Cardiac ventricle fibroblast (primary cell): ENCODE measurements around the genes MPV17L and BMERB1.

DNA sequence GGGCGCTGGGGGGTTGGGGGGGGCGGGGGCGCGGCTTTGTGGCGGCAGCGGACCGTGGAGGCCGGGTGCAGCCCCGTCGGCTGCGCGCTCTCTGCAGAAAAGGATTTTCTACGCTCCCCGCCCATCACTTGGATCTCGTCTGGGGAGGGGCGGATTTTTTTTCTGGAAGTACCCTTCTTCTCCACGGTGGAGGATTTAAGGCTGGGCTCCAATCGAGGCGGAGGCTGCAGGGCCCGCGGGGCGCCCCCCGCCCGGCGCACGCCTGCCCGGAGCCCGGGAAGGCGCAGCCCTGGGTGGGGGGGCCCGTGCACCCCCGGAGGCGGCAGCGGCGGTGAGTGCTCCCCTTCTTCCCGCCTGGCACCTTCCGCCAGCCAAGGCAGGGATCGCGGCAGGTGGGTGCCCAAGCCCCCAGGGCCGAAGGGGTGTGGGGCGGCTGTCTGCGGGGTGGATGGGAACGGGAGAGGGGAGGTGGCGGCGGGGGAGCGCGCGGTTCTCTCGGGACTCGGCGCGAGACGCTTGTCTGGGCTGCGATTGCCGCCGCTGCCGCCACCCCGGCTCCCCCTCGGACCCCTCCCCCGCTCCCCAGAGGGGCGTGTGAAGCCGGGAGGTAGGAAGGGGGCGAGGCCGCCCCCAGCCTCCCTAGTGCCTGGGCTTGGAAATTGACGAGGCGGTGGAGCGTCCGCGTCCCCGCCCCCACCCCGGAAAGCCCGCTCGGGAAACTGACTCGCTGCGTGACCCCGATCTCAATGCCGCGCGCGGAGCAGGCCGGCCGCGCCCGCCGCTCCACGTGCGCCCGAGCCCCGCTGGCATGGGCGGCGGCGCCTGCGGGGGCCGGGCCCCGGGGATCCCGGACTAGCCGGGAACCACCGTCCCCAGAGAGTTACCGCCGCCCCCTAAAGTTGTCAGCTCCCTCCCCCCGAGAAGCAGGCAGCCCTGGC is 231.4 kb downstream of the MRTFB start:
- RAMPAGE, long total RNA = no peak

DNA sequence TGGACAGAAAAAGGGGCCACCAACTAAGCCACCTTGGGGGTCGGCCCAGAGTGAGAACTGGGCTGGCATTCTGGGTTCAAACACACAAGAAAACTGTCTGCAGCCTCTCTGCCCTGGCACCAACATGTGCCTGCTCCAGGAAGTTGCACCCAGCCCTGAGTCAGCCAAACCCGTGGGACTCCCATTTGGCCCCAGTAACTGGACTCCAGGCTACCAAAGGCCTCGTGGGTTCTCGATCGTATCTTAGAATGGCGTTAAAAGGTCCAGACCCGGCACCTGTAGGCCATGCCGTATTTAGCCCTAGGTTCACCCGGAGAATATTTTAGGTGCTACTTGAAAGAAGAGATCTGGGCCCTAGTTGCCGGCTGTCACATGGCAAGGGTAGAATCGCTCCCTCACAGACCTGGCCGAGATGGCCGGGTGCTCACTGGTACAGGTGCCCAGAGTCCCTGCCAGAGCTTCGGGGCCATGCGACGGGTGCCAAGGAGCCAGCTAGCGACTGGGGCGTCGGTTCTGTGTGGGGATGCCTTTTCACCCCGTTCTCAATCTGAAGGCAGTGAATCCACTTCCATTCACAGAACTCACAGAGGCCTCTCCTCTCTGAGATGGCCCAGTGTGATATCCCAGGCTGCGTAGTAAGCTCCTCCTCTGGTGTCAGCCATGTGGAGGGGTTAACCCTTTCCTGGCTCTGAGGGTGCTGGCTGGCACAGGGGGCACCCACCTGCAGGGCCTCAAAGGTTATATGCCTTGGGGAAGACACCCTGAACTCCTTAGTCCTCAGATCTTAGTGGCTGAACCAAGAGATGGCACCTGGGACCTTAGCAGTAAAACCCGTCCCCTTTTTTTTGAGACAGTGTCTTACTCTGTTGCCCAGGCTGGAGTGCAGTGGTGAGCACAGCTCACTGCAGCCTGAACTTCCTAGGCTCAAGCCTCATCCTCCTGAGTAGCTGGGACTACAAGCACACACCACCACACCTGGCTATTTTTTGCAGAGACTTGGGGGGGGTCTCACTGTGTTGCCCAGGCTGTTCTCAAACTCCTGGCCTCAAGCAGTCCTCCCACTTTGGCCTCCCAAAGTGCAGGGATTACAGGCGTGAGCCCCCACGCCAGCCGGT is 236.9 kb downstream of the MRTFB start:
- RAMPAGE, long total RNA = no peak

DNA sequence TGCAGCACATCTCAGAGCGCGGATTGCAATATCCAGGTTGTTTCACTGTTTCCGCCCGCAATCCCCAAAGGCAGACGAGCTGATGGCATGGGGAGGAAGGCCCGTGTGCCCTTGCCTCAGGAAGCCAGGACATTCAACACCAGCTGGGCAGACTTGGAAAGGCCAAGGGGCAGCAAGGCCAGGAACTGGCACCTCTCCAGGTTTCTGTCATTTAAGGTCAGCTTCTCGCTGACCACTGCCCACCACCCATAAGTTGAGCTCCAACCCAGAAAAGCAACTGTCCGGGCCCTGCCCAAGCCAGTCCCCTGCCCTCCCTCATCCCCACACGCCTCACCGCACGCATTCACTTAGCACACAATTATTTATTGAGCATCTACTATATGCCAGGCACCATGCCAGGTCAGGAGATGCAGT is 274.7 kb downstream of the MRTFB start:
- RAMPAGE, long total RNA = no peak

GRCh38 chr16:14505809-14506325 is 124.2 kb downstream of the PARN start:
- RAMPAGE, long total RNA = no peak

GRCh38 chr16:14640567-14641018 is 7.8 kb downstream of the BFAR start:
- RAMPAGE, long total RNA = no peak

DNA sequence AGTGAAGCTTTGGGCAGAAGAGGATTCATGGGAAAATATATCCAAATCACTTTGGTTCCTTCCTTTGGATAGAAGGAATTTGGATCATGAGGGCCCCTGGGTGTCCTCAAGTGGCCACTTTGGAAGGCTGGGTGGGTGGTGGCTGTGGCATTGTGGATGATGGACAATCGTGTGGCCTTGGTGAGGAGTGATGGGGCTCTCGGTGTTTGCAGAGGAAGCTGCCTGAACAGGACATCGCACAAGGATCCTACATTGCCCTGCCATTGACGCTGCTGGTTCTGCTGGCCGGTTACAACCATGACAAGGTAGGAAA is 42.5 kb upstream of the NPIPA1 start:
- RAMPAGE, long total RNA = no peak

DNA sequence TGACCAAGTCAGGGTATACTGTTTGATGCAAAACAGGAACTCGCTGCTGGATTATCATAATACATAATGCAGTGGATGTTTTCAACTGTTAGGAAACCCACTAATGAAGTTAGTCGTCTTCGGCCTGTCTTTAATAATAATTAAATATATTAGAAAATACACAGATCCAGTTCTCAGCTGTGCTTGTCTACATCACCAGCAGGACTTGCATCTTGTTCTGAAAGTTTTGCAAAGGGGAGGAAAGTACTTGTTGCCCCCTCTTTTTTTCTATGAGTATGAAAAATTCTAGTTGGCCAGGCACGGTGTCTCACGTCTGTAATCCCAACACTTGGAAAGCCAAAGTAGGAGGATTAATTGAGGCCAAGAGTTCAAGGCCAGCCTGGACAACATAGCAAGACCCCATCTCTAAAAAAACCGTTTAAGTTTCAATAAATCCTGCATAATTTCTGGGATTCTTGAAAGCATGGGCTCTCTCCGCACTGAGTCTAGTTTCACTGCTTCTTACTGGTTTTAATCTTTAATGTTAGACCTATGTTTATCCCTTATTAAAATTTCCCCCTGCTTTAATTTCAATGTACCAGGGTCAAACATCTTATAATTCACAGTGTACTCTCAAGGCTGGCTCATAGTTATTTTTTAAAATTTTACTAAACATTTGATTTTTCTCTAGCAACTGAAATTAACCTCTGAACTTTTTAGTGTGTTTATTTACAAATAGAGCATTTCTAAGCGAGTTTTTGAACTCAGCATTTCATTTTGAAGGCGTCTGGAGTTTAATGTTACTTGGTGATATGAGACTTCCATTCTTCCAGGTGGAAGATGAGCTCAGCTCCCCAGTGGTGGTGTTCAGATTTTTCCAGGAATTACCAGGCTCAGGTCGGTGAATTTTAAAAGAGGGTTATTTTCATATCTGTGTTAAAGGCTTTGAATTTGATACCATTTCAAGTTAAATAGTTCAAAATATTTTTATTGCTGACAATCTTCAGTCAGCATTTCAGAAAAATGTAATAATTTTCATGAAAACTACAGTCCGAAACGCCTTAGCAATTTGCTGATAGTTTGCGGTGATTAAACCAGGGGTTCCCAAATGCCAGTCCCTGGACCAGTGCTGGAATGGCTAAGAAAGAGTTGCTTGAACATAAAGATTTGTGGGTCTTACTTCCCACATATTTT is 29.7 kb downstream of the NTAN1 start:
- RAMPAGE, long total RNA = no peak

DNA sequence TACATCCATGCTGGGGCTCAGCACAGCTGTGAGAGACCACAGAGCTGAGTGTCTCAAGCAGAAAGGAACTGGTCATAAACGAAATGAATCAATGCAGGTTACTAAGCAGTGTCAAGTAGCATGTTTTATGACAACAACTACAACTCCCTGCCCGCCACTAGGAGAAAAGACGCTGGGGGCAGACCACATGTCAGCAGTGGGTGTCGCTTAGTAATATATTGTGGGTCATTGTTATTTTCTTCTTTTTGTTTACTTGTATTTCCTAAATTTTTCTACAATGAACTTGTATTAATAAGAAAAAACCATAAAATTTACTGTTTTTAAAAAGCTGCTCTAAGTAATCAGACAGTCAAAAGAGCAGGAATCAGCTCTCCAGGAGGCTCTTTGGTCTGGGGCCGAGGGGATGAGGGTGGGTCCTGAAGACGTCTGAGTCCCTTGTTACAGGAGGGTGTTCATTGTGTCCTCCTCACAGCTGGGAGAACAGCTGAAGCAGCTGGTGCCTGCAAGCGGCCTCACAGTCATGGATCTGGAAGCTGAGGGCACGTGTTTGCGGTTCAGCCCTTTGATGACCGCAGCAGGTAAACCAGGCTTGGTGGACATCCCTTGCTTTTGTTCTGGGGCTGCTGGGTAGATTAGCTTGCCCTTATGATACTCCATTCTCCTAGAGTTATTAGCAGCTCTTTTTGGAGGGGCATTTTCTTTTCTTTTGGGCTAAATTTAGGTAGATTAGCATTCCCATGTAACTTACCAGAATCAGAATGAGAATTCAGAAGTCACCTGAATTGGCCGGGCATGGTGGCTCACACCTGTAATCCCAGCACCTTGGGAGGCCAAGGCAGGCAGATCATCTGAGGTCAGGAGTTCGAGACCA is 26.2 kb downstream of the NTAN1 start:
- RAMPAGE, long total RNA = no peak

DNA sequence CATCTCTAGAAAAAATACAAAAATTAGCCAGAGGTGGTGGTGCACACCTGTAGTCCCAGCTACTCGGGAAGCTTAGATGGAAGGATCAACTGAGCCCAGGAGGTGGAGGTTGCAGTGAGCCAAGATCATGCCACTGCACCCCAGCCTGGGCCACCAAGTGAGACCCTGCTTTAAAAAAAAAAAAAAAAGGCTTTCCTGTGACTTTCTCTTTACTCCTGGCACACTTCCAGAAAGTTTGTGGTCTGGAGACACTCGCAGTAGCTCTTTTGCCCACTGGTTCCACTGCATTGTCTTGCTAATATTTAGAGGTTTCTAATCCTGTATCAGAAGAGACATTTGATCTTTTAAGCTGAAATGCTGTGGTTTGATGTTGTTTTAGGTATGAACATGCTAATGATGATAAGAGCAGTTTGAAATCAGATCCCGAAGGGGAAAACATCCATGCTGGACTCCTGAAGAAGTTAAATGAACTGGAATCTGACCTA is 23.4 kb downstream of the NTAN1 start:
- RAMPAGE, long total RNA = no peak

DNA sequence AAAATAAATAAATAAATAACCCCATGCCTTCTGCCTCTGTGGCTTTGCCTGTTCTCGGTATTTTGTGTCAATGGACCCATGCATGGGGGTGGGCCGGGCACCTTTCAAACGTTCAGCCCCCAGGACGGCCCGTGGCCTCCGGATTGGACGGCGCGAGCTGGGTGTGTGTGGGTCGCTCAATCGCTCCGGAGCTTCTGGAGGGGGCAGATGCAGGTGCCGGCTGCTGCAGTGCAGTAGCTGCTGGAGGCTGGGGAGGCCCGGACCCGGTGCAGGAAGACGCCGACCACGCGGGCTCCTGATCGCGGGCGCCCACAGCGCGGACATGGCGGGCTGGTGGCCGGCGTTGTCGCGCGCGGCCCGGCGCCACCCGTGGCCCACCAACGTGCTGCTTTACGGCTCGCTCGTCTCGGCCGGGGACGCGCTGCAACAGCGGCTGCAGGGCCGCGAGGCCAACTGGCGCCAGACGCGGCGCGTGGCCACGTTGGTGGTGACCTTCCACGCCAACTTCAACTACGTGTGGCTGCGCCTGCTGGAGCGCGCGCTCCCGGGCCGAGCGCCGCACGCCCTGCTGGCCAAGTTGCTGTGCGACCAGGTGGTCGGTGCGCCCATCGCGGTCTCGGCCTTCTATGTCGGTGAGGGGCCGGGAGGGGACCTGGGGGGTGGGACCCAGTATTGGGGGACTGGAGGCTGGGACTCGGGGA is at the start of gene MPV17L:
Gene MPV17L (plus strand): TSS at position 179 of the 701 bp plus-strand sequence.
- RAMPAGE, long total RNA = no peak

- RAMPAGE, long total RNA = start-site peak on the plus strand at chr16:15434503-15434596, 290 and 170 reads in 2 replicates
These were observed at the start of gene BMERB1 for GRCh38 chr16:15434236-15435556. Gene BMERB1 (plus strand): TSS chr16:15434588.

GRCh38 chr16:15462486-15463057 is 28.2 kb downstream of the BMERB1 start:
- RAMPAGE, long total RNA = no peak

- RAMPAGE, long total RNA = no peak
These were observed 59.8 kb downstream of the BMERB1 start for GRCh38 chr16:15494173-15494601.

DNA sequence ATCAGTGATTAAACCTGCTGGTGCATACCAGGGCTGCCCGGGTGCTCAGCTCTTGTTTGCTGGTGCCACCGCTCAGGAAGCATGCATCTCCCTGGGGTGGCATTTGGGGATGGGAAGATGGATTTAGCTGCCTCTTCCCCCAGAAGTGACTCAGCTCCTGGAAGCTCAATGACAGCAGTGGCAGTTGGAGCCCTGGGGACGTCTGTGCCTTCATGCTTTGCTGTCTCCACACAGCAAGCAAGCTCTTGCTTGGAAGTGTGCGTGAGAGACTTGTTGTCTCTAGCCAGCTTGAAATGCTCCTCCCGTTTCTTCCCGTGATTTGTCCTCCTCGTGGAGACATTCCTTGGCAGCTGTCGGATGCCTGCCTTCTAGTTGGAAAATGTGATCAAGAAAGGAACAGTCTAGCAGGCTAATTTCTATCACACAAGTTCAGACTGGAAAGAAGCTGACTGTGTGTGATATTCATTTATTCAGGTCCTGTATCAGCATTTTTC is 73.0 kb downstream of the BMERB1 start:
- RAMPAGE, long total RNA = no peak

GRCh38 chr16:15638903-15639648 is 3.9 kb downstream of the MARF1 start:
- RAMPAGE, long total RNA = no peak

- RAMPAGE, long total RNA = no peak
These were observed 22.2 kb downstream of the NDE1 start for GRCh38 chr16:15672274-15672593.

DNA sequence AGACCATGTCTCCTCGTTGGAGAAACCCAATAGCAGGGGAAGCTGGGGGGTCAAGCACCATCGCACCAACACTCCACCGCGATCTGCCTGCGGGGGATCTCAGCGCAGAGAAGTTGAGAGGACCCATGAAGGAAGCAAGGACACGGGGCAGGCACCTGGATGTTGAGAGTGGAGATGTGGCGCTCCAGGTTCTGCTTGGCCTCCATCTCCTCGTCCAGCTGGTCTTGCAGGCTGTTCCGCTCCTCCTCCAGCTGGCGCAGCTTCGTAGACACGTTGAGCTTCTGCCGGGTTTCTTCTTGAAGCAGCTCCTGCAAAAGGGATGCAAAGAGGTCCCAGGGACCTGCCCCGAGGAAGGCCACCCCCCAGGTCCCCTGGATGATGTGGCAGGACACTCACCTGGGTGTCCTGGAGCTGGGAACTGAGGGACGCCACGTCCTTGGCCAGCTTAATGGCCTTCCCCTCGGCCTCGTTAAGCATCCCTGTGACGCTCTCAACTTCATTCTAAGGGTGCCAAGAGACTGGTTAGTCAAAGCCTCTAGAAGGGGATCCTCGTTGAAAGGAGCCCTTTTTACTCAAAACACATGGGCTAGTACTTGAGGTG is 74.5 kb downstream of the NDE1 start:
- RAMPAGE, long total RNA = no peak

DNA sequence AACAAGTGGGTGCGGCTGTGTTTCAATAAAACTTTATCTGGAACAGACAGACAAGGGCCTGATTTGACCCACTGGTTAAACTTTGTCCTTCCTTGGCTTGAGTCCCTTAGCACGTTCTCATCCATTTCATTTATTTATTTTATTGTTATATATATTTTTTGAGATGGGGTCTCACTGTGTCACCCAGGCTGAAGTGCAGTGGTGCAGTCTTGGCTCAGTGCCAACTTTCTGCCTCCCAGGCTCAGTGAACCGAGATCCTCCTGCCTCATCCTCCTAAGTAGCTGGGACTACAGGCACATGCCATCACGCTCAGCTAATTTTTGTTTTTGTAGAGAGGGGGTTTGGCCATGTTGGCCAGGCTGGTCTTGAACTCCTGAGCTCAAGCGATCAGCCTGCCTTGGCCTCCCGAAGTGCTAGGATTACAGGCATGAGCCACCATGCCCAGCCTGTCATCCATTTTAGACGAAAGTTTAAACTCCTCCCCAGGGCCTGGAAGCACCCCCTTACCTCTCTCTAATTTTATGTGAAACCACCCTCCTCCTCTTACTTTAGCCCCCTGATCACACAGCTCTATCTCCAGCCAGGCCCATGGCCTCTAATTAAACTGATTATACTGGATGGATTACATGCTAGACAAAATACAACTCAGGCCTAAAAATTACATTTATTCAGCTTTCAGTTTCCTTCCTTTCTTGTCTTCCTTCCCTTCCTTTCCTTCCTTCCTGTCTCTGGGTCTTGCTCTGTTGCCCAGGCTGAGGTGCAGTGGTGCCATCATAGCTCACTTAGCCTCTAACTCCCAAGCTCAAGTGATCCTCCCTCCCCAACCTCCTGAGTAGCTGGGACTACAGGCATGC is 64.0 kb downstream of the MYH11 start:
- RAMPAGE, long total RNA = no peak

DNA sequence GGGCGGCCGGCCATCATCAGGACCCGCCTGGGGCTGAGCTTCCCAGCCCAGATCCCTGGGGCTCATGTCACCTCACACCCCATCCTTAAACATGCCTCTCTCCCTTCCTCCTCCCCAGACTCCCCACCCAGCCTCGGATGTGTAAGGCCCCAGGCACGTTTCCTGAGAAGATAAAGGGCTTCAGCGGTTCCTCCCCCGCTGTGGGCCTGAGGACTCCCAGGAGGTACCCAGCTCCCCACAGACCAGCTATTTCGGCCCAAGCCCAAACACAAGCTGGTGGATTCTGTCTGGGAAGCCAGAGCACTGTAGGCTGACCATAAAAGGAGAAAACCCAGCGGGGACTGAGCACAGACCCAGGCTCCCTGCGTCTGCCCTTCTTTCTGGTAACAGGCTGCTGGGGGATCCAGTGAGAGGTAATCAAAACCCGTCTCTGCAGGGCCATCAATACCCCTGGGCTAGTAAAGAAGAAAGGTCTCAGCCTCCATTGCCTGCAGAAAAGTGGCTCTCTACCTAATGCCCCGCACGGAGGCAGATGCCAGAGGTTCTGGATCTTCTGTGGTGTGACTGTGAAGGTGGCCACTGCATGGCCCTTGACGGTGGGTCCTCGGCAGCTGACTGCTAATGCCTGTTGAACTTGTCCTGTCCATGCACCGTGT is 49.1 kb downstream of the MYH11 start:
- RAMPAGE, long total RNA = no peak

DNA sequence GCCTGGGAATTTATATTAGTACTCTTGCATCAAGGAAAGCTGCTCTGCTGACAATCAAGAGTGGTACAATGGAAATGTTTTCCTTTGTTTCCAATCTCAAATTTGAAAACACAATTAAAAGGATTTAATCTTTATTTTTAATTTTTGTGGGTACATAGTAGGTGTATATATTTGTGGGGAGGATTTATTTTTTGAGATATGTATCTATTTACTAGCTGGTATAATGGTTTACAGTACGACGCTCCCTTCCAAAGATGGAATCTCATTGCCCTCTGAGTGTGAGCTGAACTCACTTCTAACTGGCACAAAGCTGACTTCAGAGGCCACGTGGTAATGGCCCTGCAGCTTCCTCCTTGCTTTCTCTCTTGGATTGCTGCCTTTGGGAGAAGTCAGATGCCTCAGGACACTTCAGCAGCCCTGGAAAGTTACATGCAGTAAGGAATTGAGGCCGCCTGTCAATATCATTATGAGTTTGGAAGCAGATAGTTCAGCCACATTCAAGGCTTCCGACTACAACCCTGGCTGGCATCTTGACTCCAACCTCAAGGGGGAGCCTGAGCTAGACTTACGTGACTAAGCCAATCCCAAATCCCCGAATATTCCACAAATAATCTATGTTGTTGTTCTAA is 13.8 kb downstream of the CEP20 start:
- RAMPAGE, long total RNA = no peak